Liver (tissue), 9 donors: ENCODE measurements around a stretch of chr13.

- PRO-cap, 5 experiments = no peak in any of the 5 experiments
- RAMPAGE, long total RNA, 2 experiments = no peak in any of the 2 experiments
- RRBS = no CpG with 5 or more reads among the region's 2 CpGs
These were observed 190.0 kb downstream of the TBC1D4 start for GRCh38 chr13:75292010-75292411.

- PRO-cap, 5 experiments = no peak in any of the 5 experiments
- RAMPAGE, long total RNA, 2 experiments = no peak in any of the 2 experiments
- RRBS = no CpG with 5 or more reads among the region's 2 CpGs
These were observed 90.1 kb downstream of the TBC1D4 start for GRCh38 chr13:75391874-75392336.

GRCh38 chr13:75468906-75469567 lies 12.9 kb downstream of the TBC1D4 start:
- PRO-cap, 5 experiments = no peak in any of the 5 experiments
- RAMPAGE, long total RNA, 2 experiments = no peak in any of the 2 experiments
- RRBS = no CpG with 5 or more reads among the region's 9 CpGs

- PRO-cap, 5 experiments = no peak in any of the 5 experiments
- RAMPAGE, long total RNA, 2 experiments = no peak in any of the 2 experiments
- RRBS = no CpG with 5 or more reads among the region's 5 CpGs
These were observed 126.4 kb downstream of the LMO7 start for GRCh38 chr13:75762376-75763105.

DNA sequence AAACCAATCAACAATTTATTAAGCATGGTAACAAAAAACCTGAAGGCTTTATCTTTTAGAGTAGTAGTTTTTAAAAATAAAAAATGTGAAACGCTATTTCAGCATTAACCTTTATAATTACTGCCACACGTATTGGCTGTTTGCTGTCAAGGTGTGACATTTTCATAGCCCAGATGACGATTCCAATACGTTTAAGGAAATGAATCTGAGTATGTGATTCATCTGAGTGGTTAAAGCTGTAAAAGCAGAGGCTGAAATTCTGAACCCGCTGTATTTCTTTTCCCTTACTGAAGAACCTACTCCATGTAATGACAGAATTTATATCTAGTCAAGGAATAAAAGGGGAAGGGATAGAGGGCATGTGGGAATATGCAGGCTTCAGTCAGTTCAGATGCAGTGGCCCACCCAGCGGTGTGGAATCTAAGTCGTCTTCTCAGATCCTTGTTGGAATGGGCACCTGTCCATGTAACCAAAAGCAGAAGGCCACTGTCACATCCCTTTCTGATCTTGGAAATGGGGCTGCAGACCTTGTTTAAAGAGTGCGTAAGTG lies 166.1 kb downstream of the LMO7 start:
- PRO-cap, 5 experiments = no peak in any of the 5 experiments
- RAMPAGE, long total RNA, 2 experiments = no peak in any of the 2 experiments
- RRBS = no CpG with 5 or more reads among the region's 8 CpGs

DNA sequence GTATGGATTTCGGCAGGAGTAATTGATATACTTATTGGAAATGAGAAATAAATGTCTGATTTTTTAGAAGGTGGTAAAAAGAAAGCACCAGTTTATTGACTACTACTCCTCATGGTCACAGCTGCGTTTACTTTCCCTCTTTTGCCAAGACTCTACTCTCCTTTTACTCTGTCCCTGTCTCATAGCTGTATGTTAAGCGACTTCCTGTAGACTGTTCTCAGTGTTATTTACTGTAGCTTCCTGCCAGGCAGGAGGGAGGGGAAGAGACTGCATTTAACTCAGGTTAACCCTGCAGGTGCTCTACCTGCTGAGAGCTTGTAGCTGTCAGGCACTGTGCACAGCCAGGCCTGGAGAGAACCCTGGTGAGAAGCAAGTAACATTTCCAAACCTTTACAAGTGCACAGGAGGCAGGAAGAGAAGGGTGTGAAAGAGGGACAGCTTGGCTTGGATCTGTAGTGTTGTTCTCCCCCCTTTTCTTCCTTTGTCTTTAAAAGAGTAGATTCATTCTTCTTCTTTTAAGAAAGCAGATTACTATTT lies 167.0 kb downstream of the LMO7 start:
- PRO-cap, 5 experiments = no peak in any of the 5 experiments
- RAMPAGE, long total RNA, 2 experiments = no peak in any of the 2 experiments
- RRBS = no CpG with 5 or more reads among the region's 3 CpGs

GRCh38 chr13:75840972-75841296 lies 204.8 kb downstream of the LMO7 start:
- PRO-cap, 5 experiments = no peak in any of the 5 experiments
- RAMPAGE, long total RNA, 2 experiments = no peak in any of the 2 experiments
- RRBS = no CpG with 5 or more reads among the region's 1 CpG

DNA sequence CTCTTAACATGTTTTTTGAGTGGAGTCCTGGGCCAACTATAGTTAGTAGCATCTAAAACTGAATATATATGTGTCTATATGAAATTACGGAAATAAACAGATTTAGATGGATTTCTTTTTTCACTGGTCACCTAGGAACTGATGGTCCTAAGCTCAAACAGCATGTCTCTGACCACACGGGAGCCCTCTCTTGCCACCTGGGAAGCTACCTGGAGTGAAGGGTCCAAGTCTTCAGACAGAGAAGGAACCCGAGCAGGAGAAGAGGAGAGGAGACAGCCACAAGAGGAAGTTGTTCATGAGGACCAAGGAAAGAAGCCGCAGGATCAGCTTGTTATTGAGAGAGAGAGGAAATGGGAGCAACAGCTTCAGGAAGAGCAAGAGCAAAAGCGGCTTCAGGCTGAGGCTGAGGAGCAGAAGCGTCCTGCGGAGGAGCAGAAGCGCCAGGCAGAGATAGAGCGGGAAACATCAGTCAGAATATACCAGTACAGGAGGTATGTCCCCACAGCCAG lies 205.4 kb downstream of the LMO7 start:
- PRO-cap, 5 experiments = no peak in any of the 5 experiments
- RAMPAGE, long total RNA, 2 experiments = no peak in any of the 2 experiments
- RRBS = no CpG with 5 or more reads among the region's 9 CpGs

GRCh38 chr13:76820771-76821163 lies 65.4 kb downstream of the KCTD12 start:
- PRO-cap, 5 experiments = no peak in any of the 5 experiments
- RAMPAGE, long total RNA, 2 experiments = no peak in any of the 2 experiments
- RRBS = no CpG with 5 or more reads among the region's 4 CpGs

- PRO-cap, 5 experiments = no peak in any of the 5 experiments
- RAMPAGE, long total RNA, 2 experiments = no peak in any of the 2 experiments
- RRBS = 10% methylated on average over 3 of the region's 7 CpGs
These were observed 56.6 kb downstream of the KCTD12 start for GRCh38 chr13:76829627-76829906.

GRCh38 chr13:76980114-76980408 lies 11.8 kb upstream of the CLN5 start:
- PRO-cap, 5 experiments = no peak in any of the 5 experiments
- RAMPAGE, long total RNA, 2 experiments = no peak in any of the 2 experiments
- RRBS = no CpG with 5 or more reads among the region's 27 CpGs

GRCh38 chr13:76992251-76993037 lies 563 bp downstream of the CLN5 start:
- PRO-cap, 5 experiments = peak in 4 of 5 experiments; most common plus-strand start chr13:76992428 (in 3); most common minus-strand start chr13:76992303 (in 1)
- RAMPAGE, long total RNA, 2 experiments = no peak in any of the 2 experiments
- RRBS = 3% methylated on average over 6 of the region's 47 CpGs

- PRO-cap, 5 experiments = no peak in any of the 5 experiments
- RAMPAGE, long total RNA, 2 experiments = no peak in any of the 2 experiments
- RRBS = no CpG with 5 or more reads among the region's 5 CpGs
These were observed 7.5 kb downstream of the CLN5 start for GRCh38 chr13:76999348-76999896.

- PRO-cap, 5 experiments = peak in 2 of 5 experiments; most common minus-strand start chr13:77048295 (in 2)
- RAMPAGE, long total RNA, 2 experiments = no peak in any of the 2 experiments
- RRBS = no CpG with 5 or more reads among the region's 3 CpGs
These were observed 21.0 kb upstream of the FBXL3 start for GRCh38 chr13:77047915-77048465.

GRCh38 chr13:77112781-77113693 lies 86.1 kb upstream of the FBXL3 start:
- PRO-cap, 5 experiments = no peak in any of the 5 experiments
- RAMPAGE, long total RNA, 2 experiments = no peak in any of the 2 experiments
- RRBS = no CpG with 5 or more reads among the region's 2 CpGs

GRCh38 chr13:77205198-77205748 lies 121.6 kb downstream of the MYCBP2 start:
- PRO-cap, 5 experiments = no peak in any of the 5 experiments
- RAMPAGE, long total RNA, 2 experiments = no peak in any of the 2 experiments
- RRBS = no CpG with 5 or more reads among the region's 3 CpGs

- PRO-cap, 5 experiments = no peak in any of the 5 experiments
- RAMPAGE, long total RNA, 2 experiments = no peak in any of the 2 experiments
- RRBS = no CpG with 5 or more reads among the region's 3 CpGs
These were observed 69.2 kb downstream of the MYCBP2 start for GRCh38 chr13:77257645-77258192.

- PRO-cap, 5 experiments = no peak in any of the 5 experiments
- RAMPAGE, long total RNA, 2 experiments = no peak in any of the 2 experiments
- RRBS = no CpG with 5 or more reads among the region's 2 CpGs
These were observed 3.5 kb downstream of the MYCBP2 start for GRCh38 chr13:77323378-77323715.

DNA sequence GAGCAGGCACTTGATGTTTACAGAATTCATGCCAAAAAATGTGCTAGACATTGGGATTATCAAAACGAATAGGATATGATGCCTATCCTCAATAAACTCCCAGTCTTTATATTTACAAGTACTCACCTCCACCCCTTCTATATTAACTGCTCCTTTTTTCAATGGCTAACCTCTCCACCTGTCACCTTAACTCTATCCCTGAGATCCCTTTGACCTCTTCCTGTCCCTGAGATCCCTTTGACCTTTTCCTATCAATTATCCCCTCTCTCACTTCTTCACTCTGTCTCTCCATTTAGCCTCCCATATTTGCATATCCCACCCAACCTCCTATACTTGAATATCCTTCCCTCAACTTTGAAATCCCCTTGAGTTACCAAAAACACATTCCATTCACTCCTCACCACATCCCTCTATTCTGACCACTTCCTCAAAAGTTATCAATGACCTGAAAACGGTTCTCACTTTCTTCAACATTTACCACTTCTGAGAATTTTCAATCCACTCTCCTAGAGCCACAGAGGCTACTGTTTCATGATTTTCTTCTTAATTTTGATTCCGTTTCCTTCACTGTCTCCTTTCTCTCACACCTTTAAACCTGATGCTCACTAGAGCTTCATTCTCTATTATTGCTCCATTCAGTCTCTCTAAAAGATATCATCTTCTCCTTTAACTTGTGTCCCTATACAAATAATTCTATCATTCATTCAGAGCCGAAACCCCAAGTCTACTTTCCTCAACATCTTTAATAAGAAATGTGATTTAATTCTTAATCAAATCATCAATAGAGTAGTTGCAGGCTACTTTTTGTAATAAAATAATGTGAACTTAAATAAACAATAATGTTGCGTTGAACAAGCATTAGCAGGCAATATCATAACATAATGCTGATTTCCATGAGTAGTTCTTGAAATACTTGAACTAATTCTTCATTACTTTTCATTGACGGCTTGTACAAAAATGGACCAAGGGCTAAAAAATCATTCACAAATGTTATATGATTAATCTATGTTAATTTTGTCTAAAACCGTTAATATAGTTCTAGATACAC lies 2.9 kb downstream of the MYCBP2 start:
- PRO-cap, 5 experiments = no peak in any of the 5 experiments
- RAMPAGE, long total RNA, 2 experiments = no peak in any of the 2 experiments
- RRBS = no CpG with 5 or more reads among the region's 7 CpGs

GRCh38 chr13:77390575-77390907 lies 63.6 kb upstream of the MYCBP2 start:
- PRO-cap, 5 experiments = no peak in any of the 5 experiments
- RAMPAGE, long total RNA, 2 experiments = no peak in any of the 2 experiments
- RRBS = no CpG with 5 or more reads among the region's 2 CpGs